Measurements from ENCODE around the genes COL6A1 and FTCD.

DNA sequence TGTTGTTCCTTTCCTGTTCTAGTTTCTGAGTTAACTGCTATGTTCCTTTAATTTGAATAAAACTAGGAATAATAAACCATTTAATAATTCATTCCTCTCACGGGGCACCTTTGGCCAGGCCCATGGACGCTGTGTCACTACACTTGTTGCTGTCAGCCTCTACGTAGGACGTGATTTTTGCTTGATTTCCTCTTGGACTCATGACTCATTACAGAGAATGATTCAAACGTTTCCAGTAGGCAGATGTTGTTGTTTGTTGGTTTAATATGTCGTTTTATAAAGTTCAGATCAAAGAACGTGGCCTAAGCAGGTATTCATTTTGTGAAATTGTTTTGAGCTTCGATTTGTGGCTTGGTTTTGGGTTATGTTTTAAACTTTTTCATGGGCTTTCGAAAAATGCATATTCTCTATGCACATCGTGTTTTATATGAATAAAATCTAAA is 9.1 kb upstream of the SLC19A1 start:
- PRO-cap, 2 experiments = peak in 1 of 2 experiments; most common minus-strand start position 141 of the sequence (in 1)

- PRO-cap, 2 experiments = no peak in any of the 2 experiments
Observed at GRCh38 chr21:45554362-45554823, 12.2 kb upstream of the SLC19A1 start.

GRCh38 chr21:45607654-45608014 is 35.9 kb upstream of the PCBP3 start:
- PRO-cap, 2 experiments = no peak in any of the 2 experiments

DNA sequence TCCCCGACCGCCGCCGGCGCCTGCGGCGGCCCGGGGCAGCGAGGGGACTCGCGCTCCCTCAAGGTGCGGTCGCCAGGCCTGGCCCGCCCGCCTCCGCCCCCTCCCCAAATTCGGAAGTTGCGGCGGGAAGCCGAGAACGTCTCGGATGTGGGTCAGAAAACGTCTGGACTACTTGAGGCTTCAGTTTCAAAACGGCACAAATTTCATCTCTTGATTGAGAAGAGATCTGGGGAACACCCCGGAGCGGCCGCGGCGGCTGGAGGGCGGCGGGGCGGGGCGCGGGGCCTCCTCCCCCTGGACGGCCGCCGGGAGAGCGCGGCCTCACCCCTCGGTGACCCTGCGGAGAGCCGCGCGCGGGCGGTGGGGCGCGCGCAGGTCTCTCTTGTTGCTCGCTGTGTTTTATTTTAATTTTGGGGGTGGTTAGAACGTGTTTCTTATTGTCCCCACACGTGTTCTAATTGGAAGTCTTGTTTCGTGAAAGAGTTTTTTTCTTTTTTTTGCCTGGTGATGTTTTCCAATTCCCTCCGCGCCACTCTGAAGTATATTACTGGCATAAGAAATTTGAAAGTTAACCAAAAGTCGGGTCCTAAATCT is 595 bp downstream of the PCBP3 start:
- PRO-cap, 2 experiments = no peak in any of the 2 experiments

- PRO-cap, 2 experiments = no peak in any of the 2 experiments
Observed at GRCh38 chr21:45827112-45827614, 154.4 kb upstream of the COL6A1 start.

GRCh38 chr21:45830159-45830881 is 151.2 kb upstream of the COL6A1 start:
- PRO-cap, 2 experiments = no peak in any of the 2 experiments

- PRO-cap, 2 experiments = peak in 2 of 2 experiments; most common plus-strand start chr21:45890243 (in 1); most common minus-strand start chr21:45890130 (in 2)
Observed at GRCh38 chr21:45889928-45890549, 91.5 kb upstream of the COL6A1 start.

GRCh38 chr21:45976591-45977151 is 4.9 kb upstream of the COL6A1 start:
- PRO-cap, 2 experiments = no peak in any of the 2 experiments

GRCh38 chr21:45981637-45982005 is at the start of gene COL6A1:
TSS of gene COL6A1 (plus strand) at chr21:45981770.
- PRO-cap, 2 experiments = peak in 2 of 2 experiments; most common plus-strand start chr21:45981770 (in 2)

DNA sequence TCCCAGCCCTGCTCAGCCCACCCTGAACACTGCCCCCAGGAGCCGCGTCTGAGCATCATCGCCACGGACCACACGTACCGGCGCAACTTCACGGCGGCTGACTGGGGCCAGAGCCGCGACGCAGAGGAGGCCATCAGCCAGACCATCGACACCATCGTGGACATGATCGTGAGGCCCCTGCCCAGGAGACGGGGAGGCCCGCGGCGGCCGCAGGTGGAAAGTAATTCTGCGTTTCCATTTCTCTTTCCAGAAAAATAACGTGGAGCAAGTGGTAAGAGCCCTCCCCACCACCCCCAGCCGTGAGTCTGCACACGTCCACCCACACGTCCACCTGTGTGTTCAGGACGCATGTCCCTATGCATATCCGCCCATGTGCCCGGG is 5.3 kb downstream of the COL6A1 start:
- PRO-cap, 2 experiments = no peak in any of the 2 experiments

- PRO-cap, 2 experiments = no peak in any of the 2 experiments
Observed at GRCh38 chr21:46000389-46001422, 19.1 kb downstream of the COL6A1 start.

DNA sequence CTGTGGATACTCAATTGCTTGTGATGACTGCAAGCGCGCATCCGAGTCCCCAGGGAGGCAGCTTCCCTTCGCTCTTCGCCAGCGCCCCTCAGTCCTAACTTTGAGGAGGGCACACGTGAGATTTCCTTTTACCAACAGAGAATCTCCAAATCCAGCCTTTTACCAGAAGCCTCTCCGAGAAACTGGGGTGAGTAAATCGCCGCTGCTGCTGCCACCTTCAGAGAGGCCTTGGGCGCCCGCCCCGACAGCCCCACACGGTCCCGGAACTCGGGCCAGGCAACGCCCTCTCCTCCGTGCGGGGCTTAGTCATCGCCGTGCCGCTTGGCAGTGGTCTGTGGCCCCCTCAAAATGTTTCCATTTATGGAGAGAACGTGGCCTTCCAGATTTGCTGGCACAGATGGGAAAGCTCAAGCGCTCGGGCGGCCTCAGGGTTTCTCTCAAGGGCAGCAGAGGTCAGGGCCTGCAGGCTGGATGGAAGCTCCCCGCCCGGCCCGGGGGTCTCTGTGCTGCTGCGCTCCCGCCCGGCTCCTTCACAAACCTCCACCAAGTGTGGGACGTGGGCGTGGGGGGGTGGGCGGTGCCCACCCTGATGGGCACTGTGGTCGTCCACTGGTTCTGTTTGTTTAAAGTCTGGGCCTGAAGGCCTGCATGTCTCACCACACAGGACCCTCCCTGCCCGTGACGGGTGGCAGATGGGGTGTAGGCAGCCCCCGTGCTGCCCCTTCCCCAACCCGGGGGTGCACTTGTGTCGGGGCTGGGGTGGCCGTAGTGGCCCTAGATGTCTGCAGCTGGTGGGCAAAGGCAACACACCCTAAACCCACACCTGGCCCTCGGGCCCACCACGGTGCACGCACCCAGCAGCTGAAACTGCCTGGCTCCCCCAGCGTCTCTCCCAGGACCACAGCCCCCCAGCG is 41.2 kb upstream of the COL6A2 start:
- PRO-cap, 2 experiments = peak in 2 of 2 experiments; most common plus-strand start position 440 of the sequence (in 2); most common minus-strand start position 184 of the sequence (in 1)

GRCh38 chr21:46062538-46062889 is 35.4 kb upstream of the COL6A2 start:
- PRO-cap, 2 experiments = no peak in any of the 2 experiments

GRCh38 chr21:46125596-46126164 is 27.8 kb downstream of the COL6A2 start:
- PRO-cap, 2 experiments = no peak in any of the 2 experiments

DNA sequence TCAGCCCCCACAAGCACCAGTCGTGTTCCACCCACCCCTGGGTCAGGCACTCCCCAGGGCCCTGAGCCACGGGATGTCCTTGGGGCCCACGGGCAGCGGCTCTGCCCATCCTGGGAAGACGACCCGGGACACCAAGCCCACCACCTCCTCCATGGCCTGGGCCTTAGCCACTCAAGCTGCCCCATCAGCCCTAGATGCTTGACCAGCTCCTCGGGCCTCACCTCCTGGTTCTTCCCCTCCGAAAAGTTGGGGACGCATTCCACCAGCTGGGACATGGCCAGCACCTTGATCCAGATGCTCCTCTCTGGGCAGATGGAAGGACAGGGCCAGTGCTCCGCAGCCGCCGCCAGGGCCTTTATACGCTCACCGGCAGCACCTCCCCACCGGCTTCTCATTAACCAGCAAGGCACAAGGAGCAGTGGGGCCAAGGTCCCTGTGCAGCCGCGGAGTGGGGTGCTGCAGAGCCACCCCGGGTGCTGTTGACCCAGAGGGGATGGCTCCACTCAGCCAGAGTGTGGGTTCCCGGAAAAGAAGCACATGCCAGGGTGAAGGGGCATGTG is at the start of gene FTCD:
Gene FTCD, minus strand, starts transcription at position 331 of the 560 bp plus-strand sequence.
- PRO-cap, 2 experiments = no peak in any of the 2 experiments

DNA sequence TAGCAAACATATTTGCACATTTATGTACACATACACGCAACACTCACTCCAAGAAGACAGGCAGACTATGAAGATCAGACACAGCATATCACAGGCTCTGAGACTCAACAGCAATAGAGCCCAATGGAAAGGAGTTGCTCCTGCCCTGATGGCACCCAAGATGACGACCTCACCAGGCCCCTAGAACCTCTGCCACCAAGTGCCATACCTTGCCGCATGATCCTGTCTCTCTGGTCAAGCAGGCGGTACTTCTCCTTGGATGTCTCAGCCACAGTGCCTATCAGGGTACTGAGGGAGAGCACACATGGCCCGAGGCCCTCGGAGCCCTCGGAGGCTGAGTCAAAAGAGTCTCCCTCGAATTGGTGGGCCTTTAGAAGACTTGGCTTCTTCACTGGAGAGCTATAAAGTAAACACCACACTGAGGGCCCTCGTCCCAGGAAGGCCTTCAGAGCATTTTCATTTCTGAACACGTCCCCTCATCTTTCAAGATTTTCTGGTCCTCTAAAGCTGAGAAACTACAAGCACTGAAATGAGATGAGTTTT is 8.0 kb downstream of the MCM3AP start:
- PRO-cap, 2 experiments = no peak in any of the 2 experiments

GRCh38 chr21:46374710-46375444 is 50.9 kb downstream of the PCNT start:
- PRO-cap, 2 experiments = no peak in any of the 2 experiments

All from heart right ventricle (tissue), 2 donors.